SK-MEL-5 (cell line): ENCODE data around the gene MESD.

DNA sequence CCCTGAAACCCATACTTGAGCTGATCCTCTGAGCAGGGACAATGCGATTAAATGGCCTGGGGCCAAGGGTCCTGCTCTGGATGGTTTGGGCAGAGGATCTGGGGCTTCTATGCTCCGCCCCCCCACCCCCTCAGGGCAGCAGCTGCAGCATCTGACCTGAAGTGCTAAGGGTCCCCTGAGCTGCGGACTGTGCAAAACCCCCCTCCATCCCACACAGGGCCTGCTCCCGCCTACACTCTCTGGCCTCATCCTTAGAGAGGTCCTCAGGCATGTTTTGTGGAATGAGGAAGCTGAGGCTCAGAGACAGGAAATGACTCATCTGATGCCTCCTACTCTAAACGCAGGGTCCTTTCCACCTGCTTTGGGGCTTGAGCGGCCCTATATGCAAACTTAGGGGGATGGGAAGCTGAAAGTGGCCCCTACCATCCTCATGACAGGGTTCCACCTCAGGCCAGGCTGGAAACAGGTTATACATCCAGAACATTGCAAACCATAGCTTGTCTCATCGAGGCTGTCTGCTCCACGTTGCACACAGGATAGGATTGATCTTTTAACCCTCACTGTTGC, 59.5 kb upstream of the CTSH start:
RAMPAGE:
- cytosol, long total RNA = no peak
- long total RNA = no peak
- nucleus, long total RNA = no peak

DNA sequence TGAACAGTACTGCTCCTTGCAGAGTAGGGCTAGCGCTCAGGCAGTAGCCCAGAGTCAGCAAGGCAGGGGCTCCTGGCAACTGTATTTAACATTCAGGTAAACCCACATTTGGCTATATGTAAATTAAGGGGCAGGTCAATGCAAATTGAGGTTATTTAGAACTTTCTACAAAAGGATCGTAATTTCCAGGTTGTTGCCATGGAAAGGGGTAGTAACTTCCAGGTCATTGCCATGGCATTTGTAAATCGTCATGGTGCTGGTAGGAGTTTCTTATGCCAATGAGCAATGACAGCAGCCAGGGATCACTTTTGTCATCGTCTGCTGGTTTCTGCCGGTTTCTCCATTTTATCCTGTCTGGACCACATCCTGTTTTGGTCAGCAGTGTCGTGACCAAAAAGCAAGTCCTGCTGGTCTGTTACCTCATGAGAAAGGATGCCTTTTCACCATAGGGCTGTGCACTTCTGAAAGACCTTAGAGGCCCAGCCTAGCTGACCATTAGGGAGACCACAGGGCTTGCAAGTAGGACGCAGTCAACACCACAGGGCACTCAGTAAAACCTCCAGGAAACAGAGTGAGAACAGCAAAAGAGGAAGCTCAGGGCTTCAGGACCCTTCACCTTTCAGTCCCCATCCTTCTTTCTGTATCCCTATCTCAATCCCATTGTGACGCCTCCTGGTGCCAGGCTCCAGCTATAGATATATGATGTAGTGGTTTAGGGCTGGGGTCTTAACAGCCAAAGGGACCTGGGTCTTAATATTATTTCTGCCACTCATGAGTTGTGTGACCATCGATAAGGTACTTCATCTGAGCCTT, 24.1 kb downstream of the MTHFS start:
RAMPAGE:
- cytosol, long total RNA = no peak
- long total RNA = no peak
- nucleus, long total RNA = no peak

RAMPAGE:
- cytosol, long total RNA = no peak
- long total RNA = no peak
- nucleus, long total RNA = no peak
These were observed 41.9 kb upstream of the ZFAND6 start for GRCh38 chr15:80017586-80018063.

GRCh38 chr15:80111227-80111536, 41.6 kb upstream of the FAH start:
RAMPAGE:
- cytosol, long total RNA = no peak
- long total RNA = no peak
- nucleus, long total RNA = no peak

DNA sequence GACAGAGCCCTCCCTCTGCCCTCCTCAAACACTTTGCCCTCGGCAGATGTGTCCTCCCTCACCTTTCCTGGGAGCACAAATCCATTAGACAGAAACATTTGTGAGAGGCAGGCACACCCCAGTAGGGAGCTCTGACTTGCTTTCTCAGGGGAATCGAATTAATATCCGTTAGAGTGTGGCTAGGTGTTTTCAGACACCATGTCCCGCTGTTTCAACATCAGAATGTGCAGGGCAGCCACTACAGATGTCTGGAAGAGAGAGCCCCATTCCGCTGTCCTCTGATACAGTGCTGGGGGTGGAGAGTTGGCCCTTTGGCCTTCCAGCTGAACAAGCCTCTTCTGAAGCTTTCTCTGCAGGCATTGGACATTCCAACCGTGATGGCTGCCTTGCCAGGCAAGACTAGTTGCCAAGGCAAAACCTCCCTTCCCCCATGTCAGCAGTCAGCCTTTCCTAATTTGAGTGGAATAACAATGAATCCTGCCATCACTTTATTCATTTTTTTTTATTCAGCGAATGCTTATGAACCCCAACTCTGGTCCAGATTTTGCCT, 1.5 kb downstream of the FAH start:
RAMPAGE:
- cytosol, long total RNA = no peak
- long total RNA = no peak
- nucleus, long total RNA = no peak

DNA sequence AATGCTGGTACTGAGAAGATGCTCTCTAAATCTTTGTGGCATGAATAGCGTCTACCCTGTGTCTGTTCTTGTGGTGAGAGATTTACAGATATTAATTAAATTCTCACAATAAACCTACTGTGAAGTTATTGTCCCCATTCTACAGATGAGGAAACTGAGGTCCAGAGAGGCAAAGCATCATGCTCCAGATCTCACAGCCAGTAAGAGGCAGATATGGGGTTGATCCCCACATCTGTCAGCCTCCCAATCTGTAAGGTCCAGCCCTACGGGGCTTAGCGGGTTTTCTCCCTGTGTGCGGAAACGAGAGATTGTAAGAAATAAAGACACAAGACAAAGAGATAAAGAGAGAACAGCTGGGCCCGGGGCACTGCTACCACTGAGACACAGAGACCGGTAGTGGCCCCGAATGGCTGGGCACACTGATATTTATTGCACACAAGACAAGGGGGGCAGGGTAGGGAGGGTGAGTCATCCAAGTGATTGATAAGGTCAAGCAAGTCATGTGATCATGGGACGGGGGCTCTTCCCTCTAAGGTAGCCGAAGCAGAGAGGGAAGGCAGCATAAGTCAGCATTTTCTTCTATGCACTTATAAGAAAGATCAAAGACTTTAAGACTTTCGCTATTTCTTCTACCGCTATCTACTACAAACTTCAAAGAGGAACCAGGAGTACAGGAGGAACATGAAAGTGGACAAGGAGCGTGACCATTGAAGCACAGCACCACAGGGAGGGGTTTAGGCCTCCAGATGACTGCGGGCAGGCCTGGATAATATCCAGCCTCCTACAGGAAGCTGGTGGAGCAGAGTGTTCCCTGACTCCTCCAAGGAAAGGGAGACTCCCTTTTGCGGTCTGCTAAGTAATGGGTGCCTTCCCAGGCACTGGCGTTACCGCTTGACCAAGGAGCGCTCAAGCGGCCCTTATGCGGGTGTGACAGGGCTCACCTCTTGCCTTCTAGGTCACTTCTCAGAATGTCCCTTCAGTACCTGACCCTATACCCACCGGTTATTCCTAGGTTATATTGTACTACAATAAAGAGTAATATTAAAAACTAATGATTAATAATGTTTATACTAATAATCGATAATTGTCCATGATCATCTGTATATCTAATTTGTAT, 2.8 kb downstream of the FAH start:
RAMPAGE:
- cytosol, long total RNA = no peak
- long total RNA = no peak
- nucleus, long total RNA = no peak

GRCh38 chr15:80176490-80176924, 23.7 kb downstream of the FAH start:
RAMPAGE:
- cytosol, long total RNA = no peak
- long total RNA = no peak
- nucleus, long total RNA = no peak

DNA sequence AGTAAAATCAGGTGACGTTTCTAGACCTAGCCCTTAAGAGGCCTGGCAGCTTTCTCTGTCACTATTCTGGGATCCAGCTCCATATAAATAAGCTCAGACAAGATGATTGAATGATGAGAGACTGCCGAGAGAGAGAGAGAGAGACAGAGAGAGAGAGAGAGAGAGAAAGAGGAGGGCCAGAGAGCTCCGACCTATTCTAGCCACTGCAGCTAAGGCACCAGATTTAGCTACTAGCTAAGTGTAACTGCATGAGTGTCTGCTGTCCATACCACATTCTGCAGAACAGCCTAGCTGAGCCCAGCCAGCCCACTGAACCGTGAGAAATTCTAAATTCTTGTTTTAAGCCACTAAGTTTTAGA, 36.1 kb upstream of the CTXND1 start:
RAMPAGE:
- cytosol, long total RNA = no peak
- long total RNA = no peak
- nucleus, long total RNA = no peak

RAMPAGE:
- cytosol, long total RNA = no peak
- long total RNA = no peak
- nucleus, long total RNA = no peak
These were observed 15.5 kb upstream of the ARNT2 start for GRCh38 chr15:80388745-80389069.

GRCh38 chr15:80674185-80674700, 20.9 kb upstream of the ABHD17C start:
RAMPAGE:
- cytosol, long total RNA = no peak
- long total RNA = no peak
- nucleus, long total RNA = no peak

GRCh38 chr15:80709490-80710809, 14.8 kb downstream of the ABHD17C start:
RAMPAGE:
- cytosol, long total RNA = no peak
- long total RNA = no peak
- nucleus, long total RNA = no peak

RAMPAGE:
- cytosol, long total RNA = no peak
- long total RNA = no peak
- nucleus, long total RNA = no peak
These were observed 41.1 kb upstream of the CEMIP start for GRCh38 chr15:80737616-80738849.

DNA sequence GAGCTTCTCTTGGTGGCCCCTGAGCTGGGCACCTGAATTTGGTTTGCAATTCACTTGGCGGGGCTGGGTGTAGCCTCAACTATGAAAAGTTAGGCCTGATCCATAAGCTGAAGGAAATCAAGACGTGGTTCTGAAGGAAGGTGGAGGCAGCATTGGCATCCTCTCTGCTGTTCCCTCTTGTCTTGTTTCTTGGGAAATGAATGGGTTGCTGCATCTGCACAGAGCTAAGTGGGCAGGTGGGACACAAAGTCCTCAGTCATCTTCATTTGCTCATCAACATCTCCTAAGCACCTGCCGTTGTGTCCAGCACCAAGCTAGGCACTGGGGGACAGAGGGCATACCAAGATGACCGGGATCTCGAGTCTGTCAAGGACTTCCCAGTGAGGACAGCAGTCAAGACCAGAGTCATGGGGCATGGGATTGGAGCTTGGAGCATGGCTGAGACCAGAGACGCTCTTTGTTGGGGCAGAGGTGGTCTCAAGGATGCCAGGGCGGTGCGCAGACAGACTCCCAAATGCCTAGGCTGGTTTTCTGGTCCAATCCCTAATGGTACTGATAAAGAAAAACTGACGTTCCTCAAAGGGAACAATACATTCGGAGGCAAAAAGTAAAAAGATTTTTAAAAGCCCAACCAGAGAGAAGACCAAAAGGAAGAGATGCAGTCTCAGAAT, 67.1 kb downstream of the MESD start:
RAMPAGE:
- cytosol, long total RNA = no peak
- long total RNA = no peak
- nucleus, long total RNA = no peak

DNA sequence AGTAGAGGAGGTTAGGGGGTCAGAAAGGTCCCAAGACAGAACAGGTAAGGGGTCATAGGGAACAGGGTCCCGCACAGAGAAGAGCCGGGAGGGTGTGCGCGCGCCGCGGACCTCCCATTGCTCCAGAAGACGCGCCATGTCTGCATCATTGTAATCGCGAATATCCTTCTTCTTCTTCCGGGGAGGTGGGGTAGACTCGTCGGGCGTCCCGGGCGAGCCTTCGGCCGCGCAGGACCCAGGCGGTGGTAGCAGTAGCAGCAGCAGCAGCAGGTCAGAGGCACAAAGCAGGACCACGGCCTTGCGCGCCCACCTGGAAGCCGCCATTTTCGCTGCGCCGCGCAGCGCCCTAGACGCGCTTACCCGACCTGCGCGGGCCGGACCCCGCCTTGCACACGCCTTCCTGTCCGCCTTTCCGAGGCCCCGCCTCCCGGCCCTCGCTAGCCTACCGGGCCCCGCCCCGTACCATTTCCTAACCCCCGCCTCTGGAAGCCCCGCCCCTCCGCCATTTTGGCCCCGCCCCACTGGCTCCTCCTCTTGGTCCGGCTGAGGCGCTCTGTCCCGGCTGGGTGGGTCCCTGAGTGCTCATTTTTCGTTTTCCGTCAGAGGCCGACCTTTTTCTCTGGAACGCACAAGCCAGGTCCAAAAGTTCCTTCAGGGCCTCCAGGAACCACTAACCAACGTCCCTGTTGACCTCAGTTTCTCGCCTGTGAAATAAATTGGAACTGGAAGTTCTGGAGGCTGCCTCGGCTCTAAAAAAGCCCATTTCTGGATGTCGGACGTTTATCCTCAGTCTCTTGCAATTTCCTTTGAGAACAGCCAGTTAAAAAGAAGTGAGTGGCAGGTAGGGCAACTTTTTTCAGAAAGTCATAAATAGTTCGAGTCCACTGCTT, at the start of gene MESD:
MESD (minus strand) TSS at position 352 of the 890 bp plus-strand sequence.
RAMPAGE:
- cytosol, long total RNA = start-site peak on the minus strand centred at position 353 of the sequence, 47 bp wide, 3,077 and 1,258 reads in 2 replicates
- long total RNA = start-site peak on the minus strand centred at position 353 of the sequence, 48 bp wide, 1,054 and 749 reads in 2 replicates
- nucleus, long total RNA = no peak

DNA sequence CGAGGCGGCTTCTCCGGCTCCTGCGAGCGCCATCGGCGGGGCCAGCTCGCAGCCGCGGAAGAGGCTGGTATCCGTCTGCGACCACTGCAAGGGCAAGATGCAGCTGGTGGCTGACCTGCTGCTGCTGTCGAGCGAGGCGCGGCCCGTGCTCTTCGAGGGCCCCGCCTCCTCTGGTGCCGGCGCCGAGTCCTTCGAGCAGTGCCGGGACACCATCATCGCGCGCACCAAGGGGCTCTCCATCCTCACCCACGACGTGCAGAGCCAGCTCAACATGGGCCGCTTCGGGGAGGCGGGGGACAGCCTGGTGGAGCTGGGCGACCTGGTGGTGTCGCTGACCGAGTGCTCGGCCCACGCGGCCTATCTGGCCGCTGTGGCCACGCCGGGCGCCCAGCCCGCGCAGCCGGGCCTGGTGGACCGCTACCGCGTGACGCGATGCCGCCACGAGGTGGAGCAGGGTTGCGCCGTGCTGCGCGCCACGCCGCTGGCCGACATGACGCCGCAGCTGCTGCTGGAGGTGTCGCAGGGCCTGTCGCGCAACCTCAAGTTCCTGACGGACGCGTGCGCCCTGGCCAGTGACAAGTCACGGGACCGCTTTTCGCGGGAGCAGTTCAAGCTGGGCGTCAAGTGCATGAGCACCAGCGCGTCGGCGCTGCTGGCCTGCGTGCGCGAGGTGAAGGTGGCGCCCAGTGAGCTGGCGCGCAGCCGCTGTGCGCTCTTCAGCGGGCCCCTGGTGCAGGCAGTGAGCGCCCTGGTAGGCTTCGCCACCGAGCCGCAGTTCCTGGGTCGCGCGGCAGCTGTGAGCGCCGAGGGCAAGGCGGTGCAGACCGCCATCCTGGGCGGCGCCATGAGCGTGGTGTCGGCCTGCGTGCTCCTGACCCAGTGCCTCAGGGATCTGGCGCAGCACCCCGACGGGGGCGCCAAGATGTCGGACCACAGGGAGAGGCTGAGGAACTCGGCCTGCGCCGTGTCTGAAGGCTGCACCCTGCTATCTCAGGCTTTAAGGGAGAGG, 1.9 kb downstream of the TLNRD1 start:
RAMPAGE:
- cytosol, long total RNA = no peak
- long total RNA = no peak
- nucleus, long total RNA = no peak

DNA sequence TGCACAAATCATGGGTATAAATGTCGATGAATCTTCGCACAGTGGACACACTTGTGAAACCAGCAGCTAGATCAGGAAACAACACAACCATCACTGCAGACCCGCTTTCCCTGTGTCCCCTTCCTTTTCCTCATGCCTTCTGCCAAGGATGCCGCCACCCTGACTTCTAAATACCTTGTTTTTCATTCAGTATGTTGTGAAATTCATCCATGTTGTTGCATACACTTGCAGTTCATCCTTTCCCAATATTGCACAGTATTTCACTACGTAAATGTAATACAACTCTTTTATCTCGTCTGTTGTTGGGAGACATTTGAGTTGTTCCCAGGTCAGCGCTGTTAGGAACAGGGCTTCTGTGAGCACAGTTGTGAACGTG, 24.2 kb downstream of the TLNRD1 start:
RAMPAGE:
- cytosol, long total RNA = no peak
- long total RNA = no peak
- nucleus, long total RNA = no peak

DNA sequence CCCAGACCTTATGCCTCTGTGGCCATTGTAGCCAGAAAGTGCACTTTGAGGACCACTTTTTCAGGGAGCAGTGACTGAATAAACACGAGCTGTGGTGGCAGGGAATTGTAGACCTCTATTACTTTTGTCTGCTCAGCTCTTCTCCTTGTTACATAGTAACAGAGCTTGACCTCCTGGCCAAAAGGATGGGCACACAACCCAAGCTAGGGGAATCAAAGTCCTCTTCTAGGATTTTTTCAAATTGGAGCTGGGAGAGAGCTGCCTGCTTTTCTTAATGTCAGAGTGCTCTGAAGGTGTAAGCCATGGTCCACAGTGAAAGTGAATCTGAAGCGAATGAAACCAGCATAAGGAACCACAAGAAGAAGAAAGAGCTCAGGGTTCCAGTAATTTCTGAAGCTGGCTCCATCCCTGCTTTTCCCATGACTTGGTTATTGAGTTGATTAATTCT, 60.8 kb downstream of the TLNRD1 start:
RAMPAGE:
- cytosol, long total RNA = no peak
- long total RNA = no peak
- nucleus, long total RNA = no peak

DNA sequence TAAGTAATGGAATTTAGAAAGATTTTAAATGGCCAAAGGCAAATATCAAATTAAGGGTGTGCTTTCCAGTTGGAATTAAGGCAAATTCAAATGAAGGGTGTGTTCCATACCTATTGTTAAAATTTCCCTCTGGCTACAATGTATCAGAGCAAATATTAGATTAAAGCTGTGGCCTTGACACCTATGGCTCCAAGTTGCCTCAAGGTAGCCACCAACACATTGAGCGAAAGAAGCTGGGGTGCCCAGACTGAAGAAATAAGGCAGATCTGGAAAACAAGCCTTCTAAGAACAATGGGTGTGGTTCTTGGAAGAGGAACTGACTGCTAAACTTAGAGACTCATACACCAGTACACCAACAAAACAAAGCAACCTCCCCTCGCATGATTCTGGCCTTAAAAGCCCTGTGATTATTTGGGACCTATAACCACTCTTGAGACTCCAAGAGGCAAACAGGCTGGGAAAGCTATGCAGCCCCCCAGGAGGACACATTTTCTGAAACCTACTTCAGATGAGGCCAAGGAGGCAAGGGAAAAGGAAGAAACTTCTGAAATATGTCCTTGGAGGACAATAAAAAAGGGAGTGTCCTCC, 29.4 kb upstream of the IL16 start:
RAMPAGE:
- cytosol, long total RNA = no peak
- long total RNA = no peak
- nucleus, long total RNA = no peak

RAMPAGE:
- cytosol, long total RNA = no peak
- long total RNA = no peak
- nucleus, long total RNA = no peak
These were observed 20.3 kb upstream of the IL16 start for GRCh38 chr15:81176177-81176990.

GRCh38 chr15:81183530-81183857, 13.2 kb upstream of the IL16 start:
RAMPAGE:
- cytosol, long total RNA = no peak
- long total RNA = no peak
- nucleus, long total RNA = no peak